Ishikawa (cell line): Measurements from ENCODE around the gene ASTN2.

DNA sequence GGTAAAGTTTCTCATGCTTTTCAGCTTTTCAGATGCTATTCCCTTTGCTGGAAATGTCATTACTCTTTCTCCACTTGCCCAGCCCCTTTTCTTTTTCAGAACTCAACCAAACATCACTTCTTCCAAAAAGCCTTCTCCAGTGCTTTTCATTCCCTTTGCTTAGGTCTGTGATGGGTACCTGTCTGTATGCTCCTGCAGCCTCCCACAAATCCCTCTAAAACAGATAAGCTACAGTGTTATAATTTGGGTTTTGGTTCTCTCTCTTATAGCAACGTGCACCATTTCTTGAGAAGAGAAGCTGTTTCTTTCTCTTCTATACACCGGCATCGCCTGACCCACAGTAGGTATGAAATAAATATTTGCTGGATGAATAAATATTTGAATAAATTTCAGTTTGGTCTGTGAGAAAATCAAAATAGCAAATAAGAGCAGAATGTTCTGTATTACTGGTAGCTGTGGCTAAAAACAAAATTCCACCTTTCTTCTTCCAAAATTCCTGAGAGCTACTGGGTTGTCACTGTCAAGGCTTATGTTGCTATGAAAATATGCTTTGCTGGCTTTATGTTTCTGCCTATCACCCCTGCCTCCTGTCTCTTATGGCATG is 49.1 kb downstream of the TNC start:
- RRBS = no CpG with 5 or more reads among the region's 3 CpGs

- RRBS = no CpG with 5 or more reads among the region's 1 CpG
Measured at GRCh38 chr9:115117150-115117656, 754 bp downstream of the TNC start.

- RRBS = no CpG with 5 or more reads among the region's 4 CpGs
Measured at GRCh38 chr9:115146454-115147056, 28.6 kb upstream of the TNC start.

GRCh38 chr9:115466440-115467340 is 348.7 kb upstream of the TNC start:
- RRBS = no CpG with 5 or more reads among the region's 10 CpGs

DNA sequence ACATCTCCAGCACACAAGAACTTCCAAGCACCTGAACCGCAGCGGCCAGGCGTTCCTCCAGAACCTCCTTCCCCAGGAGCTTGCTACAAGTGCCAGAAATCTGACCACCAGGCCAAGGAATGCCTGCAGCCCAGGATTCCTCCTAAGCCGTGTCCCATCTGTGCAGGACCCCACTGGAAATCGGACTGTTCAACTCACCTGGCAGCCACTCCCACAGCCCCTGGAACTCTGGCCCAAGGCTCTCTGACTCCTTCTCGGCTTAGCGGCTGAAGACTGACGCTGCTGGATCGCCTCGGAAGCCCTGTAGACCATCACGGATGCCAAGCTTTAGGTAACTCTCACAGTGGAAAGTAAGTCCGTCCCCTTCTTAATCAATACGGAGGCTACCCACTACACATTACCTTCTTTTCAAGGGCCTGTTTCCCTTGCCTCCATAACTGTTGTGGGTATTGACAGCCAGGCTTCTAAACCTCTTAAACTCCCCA is 357.6 kb upstream of the TNC start:
- RRBS = no CpG with 5 or more reads among the region's 13 CpGs

DNA sequence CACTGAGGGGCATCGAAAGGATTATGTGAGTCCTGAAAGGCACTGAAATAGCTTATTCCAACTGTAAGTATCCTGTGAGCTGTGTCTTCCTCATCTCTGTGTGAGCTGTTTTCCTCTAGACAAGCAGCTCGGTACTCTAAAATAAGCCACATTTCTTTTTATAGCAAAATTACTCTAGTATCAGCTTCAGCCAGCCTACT is 484.8 kb upstream of the PAPPA start:
- RRBS = no CpG with 5 or more reads among the region's 2 CpGs

DNA sequence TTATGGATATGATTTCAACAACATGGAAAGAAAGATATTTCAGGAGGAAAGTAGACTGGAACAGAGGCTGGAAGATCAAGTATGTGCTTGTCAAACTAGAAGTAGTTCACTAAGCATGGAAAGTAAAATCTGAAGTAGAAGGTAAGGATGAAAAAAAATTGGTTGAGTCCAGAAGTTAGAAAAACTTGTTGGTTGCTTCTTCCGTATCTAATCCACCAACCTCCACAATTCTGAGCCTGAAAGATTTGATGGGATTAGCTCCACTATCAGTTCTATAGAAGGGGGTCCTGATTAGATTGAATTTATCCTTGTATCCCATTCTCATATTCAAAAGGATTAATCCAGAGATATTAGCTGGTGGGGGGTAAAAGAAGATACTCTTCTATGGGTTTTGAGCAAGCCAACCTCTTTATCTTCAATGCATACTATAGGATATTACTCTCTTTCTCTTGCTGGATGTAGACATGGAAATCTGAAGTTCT is 392.9 kb upstream of the PAPPA start:
- RRBS = no CpG with 5 or more reads among the region's 1 CpG

DNA sequence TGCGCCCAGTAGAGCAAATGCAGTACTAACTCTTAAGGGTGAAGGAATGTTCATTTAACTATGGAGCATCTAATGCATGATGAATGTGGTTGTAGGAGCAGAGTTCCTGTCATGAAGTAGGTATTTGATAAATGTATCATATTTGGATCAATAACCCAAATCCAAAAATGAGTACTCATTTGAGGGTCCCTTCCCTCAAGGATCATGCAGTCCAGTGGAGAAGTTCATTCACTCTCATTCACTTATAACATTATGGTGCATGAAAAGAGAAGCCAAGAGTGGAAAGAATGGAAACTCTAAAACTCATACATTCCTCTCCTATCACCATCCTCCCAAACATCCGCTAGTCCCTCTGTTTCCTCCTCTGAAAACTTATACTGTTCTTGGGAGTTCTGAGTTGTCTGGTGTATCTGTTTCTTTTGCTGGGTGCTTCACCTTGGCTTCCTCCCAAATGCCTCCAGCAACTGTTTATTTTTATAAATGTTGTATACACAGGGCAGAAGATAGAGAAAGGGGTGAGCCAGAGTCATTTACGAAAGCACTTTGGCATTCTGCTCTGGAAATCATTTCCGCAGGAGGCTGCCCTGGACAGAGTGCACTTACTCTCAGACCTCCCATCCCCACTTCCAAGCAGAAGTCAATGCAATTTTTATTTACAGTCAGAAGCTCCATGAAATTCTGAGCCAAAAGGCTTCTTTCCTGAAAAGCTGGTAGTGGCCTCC is 229.8 kb upstream of the PAPPA start:
- RRBS = no CpG with 5 or more reads among the region's 4 CpGs

DNA sequence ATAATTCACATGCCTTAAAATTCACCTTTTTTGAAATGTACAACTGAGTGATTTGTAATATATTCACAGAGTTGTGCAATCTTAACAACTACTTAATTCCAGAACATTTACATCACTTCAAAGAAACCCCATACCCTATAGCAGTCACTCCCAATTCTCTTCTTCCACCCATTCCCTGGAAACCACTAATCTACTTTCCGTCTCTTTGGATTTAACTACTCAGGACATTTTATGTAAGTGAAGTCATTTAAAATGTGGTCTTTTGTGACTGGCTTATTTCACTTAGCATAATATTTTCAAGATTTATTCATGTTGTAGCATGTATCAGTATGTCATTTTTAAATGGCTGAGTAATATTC is 214.2 kb upstream of the PAPPA start:
- RRBS = no CpG with 5 or more reads among the region's 1 CpG

- RRBS = 3% methylated on average over 39 of the region's 103 CpGs
Measured at GRCh38 chr9:116154276-116155347, 1.0 kb downstream of the PAPPA start.

- RRBS = no CpG with 5 or more reads among the region's 5 CpGs
Measured at GRCh38 chr9:116395258-116395768, 241.7 kb downstream of the PAPPA start.

DNA sequence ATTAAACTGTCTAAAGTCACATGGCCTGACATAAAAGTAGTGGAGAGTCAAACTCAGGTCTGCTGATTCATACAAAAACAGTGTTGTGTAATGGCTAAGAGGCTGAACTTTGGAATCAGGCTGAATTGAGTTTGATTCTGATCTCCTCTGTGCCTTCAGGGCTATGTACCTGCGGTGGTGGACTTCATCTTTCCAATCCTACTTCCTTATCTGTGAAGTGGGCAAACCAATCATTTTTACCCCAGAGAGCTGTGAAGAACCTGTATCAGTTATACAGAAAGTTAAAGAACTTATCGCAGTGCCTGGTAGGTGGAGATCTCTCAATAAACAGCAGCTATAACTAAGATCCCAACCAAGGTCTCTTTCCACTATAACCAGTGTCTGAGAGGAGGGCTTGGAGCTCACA is 139.7 kb upstream of the TRIM32 start:
- RRBS = no CpG with 5 or more reads among the region's 2 CpGs

DNA sequence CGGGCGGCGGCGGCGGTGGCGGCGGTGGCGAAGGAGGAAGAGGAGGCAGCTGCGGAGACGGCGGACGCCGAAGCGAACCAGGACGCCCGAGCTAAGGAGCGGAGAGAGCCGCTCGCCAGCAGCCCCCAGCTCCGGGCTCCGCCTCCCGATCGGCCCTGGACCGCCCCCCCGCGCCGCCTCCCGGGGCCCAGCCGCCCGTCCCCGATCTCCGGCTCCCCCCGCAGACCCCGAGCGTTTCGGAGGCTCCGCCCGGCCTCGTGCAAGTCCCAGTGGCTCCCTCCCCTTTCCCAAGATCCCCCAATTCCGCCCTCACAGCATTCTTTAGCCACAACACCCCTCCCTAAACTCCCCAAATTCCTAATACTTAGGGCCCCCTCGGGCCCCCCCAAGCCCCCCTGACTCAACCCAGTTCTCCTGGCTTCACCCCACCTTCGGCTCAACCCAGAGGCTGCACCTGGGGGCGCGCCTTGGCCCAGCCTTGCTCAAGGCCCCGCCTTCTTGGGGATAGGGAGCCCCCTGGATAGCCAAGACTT is at the start of gene ASTN2:
TSS of gene ASTN2 (minus strand) at position 97 of the 533 bp plus-strand sequence.
- RRBS = 3% methylated on average over 16 of the region's 45 CpGs

DNA sequence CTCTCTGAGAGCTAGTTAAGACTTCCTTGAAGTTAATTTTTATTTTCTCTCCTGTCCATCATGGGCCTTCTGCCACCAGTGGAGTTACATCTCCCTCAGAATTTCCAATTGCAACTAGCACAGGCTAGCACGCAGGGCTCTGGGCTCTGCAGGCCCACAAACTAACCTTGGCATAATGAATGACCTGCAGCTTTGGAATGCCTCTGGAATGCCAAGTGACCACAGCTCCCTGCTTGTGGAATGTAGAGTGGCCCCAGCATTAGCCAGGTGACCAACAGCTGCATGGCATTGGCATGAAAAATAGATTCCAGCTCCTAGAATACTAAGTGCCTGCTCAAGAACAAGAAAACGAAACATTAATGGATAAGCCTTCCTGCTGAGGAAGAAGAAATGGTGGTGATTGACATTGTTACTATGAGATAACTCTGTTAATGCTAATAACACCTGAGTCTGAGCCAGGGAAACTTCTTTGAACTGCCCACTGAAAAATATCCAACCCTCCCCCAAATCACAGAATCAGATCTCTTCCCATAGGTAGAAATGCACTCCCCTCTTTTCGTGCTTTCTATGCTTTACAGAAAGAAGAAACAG is 726.0 kb downstream of the BRINP1 start:
- RRBS = no CpG with 5 or more reads among the region's 3 CpGs

- RRBS = no CpG with 5 or more reads among the region's 1 CpG
Measured at GRCh38 chr9:119562319-119562821, 193.1 kb upstream of the BRINP1 start.

- RRBS = 44% methylated on average over 4 of the region's 6 CpGs
Measured at GRCh38 chr9:120715112-120715305, 739 bp upstream of the MEGF9 start.

DNA sequence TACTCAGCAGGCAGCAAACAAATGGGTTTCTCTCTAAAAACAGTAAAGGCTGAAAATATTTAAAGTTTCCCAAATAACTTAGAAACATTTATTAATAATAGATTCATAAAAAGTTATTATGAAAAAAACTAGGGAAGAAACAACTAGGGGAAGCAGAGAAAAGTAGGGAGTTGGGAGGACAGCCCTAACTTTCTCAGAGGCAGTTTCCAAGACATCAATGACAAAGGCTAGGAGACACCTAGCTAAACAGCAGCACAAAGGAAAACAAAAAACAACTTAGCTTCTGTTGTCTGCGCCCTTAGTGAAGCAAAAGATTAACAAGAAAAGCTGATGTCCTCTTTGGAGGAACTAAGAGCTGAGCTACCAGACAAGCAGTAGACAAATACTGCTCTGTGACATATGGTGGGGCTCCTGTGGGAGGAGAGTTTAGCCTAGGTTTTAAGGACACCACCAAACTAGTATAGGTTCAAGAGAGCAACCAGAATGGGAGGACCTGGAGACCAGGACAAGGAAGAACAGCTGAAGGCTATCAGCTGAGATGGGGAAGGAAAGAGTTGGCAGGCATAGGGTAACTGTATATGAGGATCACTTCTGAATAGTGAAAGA is 27.4 kb downstream of the FBXW2 start:
- RRBS = no CpG with 5 or more reads among the region's 1 CpG

- RRBS = no CpG with 5 or more reads among the region's 1 CpG
Measured at GRCh38 chr9:120844634-120845277, 2.0 kb upstream of the PSMD5 start.

DNA sequence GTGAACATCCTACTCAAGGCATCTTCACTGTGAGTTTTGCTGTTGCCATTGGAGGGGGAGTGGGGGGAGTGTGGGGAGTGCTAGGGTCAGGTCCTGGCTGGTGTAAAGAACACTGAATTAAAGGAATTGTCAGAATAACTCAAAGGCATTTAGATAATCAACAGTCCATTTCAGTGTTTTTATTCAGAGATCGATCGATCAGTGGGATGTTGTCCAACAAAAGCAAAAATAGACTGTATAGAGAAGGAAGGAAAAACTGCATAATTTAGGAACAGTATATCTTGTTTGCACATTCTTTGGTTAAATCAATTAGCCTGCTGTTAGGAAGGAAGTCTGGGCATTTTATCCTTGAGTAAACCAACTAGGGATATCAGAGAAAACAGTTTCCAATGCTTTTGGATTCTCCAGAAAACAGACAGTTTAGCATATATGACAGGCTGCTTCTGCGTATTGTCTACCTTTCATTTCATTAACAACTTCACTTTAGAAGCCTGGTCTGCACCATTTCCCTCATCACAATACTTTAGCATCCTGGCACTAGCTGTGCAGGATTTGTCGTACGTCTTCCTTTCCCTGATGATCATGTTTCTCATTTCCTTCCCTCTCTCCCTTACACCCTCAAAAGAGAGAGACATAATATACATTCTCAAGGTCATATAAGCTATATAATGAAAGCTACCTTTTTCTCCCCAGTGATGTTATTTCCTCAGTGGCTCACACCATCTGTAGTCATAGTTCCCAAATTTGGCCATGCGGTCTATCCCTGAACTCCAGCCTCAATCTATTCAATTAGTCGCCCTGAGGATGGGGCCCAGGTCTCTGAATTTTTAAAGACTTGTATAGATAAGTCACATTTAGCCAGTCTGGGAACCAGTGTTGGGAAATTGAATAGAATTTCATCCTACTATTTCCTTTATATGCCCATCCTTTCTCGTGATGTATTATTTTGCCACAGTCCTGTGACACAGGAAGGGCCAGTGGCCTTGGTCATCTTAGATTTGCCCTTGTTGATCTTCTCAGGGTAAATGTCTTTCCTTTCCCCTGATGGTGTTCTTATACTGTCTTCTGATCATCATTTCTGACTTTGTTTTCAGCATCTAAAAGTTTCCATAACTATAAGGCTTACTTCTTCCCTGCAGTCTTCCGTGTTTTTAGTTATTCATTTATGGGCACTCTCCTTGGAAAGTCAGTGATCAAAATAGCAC is 5.0 kb upstream of the PSMD5 start:
- RRBS = no CpG with 5 or more reads among the region's 9 CpGs

GRCh38 chr9:121053692-121054025 is 3.6 kb upstream of the C5 start:
- RRBS = no CpG with 5 or more reads among the region's 3 CpGs